ENCODE measurements around a stretch of chr2.

DNA sequence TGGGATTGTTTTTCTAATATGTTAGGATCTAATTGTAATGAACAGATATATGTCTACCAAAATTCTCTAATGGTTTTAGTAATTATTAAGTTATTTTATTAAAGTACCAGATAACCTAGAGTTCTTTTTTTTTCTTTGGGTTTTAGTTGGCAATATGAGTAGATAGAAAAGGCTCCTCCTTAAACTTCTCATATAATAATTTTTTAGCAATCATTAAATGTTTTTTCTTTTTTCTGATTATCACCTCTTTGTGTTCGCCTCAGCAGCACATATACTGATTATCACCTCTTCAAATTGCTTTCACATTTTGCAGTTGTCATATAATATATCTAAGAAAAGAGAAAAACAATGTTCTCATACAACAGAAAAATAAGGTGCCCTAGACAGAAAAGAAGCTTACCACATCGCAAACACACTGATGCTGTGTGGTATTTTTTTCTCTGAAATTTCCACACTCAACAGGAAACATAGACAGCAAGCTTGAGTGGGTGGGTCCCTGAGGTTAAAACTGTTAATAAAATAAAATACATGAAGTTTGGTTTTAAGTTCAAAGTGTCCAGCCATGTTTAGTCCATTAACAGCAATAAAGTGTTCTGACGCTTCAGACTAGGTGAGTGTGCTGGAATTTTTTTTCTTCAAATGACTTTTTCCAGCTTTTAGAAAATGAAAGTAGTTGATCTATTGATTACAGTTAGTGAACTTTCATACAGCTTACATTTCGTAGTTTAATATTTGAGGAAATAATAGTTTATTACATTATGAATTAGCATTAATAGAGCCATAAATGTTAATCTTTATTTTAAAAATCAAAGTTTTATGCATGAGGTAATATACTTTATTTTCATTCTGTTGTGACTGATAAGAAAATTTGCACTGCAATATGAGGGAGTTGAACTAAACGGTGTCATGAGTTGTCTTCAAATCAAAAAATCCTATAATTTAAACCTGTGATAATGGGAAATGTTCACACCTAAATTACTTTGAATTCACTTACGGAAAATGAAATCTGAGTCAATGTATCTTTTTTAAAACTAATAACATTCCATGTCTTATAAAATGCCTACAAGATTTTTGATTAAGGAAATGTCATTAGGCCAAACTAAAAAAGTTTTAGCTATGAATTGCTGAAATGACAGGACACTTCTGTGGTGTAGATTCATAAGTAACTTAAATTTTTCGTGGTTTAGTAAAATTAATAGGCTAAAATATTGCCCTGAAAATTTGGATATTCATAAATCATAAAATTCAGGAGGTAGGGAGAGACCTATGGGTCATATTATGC, 83.2 kb upstream of the EPB41L5 start:
- PRO-cap: no peak

GRCh38 chr2:120156170-120156507, 67.1 kb downstream of the TMEM185B start:
- PRO-cap: no peak

DNA sequence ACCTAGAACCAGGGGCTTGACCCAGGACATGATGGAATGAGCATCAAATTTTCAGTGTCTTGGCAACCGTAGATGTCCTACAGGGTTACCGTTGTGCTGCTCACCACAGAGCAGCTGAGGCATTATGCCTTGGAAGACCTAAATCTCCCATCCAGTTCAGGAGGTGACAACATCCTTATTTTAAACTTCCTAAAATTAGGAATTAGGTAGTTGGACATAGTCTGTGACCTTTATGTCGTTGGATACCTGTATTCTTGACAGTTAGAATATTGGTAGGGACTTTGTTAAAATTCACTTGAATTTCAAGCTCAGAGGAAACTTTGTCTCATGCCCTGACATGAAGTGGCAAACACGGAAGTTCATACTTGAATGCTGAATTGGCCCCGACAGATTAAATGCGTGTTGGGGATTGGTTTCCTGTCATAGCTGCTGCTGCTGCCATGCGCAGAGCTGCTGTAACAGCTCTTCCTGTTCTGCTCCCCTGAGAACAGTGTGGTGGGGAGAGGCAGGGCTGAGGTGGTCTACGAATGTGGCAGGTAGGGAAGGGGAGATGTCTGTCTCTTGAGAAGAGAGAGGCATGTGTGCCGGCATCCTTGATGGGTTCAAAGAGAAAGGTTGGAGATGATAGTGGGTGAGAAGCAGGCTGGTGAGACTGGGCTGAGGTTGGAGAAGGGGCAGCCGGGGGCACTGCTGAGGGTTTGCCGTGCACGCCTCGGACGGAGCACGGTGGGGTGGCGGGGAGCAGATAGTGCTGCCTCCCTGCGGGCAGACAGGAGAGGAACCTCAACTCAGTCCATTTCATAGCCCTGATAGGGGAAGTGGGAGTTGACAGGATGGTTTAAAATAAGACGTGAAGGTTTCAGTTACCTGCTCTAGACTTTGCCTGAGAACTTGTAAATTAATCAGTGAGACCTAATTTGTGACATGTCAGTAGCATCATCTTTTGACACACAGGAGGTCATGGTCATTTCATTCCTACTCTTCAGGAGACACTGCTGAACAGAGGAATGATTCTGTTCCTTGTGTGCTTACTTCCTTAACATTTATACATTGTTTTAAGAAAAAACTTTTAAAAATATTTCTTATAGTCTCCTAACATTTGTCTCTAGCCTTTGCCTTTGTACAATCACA, 46.2 kb downstream of the TMEM185B start:
- PRO-cap: unidirectional peak, plus-strand start at position 490 of the sequence

GRCh38 chr2:120205815-120206664, 17.2 kb downstream of the TMEM185B start:
- PRO-cap: no peak

DNA sequence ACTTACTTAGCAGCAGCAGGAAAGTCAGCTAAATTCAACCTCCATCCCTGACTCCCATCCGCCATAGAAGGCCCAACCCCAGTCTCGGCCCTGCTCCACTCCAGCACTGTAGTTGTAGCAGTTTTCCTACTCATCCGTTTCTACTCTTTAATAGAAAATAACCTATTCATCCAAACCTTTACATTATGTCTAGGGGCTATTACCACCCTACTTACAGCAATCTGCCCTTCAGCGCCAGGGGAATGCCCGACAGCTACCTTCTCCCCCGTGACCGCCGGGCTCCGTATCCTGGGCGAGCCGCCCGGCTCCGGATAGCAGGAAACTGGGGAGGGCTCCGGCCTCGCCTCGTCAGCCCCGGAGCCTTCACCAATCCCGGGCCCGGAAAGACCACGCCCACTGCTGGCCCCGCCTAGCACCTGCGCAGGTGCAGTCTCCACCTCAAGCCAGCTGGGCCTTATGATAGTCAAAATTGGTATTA, 7.0 kb downstream of the TMEM185B start:
- PRO-cap: no peak

DNA sequence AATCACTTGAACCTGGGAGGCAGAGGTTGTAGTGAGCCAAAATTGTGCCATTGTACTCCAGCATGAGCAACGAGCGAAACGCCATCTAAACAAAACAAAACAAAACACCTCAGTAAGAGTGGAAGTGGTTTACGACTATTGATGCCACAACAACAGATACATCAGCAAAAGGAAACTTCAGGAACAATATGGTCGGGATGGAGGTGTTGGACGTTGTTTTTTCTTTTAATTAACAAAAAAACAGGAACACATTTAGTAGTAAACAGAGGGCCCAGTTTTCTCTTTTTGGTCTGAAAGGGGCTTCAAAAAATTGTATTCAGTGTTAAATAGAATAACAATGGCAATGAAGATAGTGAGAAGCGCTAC, 9.8 kb upstream of the TMEM185B start:
- PRO-cap: no peak

DNA sequence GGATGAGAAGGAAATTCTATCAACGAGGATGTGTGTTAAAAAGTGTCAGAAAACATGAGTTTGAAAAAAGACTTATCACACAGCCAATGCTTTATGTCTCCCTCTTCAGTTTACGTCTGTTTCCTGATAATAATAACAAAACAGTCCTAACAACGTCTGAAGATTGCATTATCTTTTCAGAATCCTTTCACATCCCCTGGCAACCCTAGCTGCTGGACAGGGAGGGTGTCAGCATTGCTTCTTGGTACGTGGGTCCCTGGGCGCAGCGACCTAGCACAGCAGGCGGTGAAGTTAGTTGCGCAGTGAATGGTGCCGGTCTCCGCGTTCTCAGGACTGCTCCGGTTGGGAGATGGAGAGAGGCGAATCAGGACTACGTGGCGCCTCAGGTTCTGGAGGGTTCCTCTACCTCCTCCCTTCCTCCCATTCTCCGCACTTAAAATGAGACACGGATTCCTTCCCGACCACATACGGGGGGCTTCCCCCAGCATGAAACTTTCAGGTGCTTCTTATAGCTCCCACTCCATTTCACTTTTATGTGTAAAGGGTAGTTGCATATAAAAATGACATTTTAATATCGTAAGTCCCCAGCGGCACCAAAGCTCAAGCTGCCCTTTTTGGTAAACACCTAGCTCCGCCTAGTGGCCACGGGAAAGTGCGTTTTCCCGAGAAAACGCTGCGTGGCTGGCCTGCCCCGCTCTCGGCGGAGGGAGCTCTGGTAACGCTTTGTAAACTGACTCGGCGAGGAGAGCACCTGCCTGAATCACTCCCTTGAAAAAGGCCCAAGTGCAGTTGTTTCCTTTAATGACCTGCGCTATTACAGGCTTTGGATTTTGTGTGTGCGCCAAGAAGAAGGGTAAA, 33.0 kb upstream of the INHBB start:
- PRO-cap: no peak

- PRO-cap: no peak
These were observed 190.9 kb downstream of the INHBB start for GRCh38 chr2:120536926-120537179.

- PRO-cap: no peak
These were observed 183.0 kb upstream of the GLI2 start for GRCh38 chr2:120552396-120553283.

DNA sequence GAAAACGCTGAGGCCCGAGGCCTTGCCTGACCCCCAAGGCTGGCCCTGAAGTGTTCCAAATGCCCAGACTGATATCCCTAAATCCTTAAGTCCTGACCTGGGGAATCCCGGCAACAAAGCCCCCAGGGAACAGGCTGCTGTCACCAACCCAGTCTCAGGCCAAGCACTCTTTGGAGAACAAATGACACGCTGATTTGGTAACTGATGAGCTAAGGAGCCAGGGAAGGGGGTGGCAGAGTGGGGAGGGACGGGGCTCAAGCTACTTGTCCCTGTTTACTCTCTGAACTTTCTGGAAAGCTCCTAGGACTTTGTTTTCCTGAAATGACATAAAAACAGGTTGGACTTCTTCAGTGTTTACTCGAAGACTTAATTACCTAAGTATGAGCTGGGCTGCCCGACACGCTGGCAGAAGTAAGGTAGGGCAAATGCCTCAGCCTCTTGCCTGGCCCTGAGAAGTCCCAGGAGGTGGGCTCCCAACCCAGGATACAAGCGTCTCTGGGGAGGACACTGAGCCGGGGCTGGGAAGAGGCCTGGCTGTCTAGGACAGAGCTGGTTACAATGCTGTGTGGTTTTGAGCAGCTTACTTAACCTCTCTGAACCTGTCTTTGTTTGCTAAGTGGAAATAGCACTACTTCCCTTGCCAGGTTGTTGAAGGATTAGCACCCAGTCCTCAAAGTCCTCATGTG, 105.5 kb upstream of the GLI2 start:
- PRO-cap: no peak

GRCh38 chr2:120736412-120737492, 1.1 kb downstream of the GLI2 start:
- PRO-cap: unidirectional peak, minus-strand start at chr2:120736821; bidirectional peak, plus-strand start at chr2:120737234, minus-strand start at chr2:120737000

- PRO-cap: no peak
These were observed 197.0 kb downstream of the GLI2 start for GRCh38 chr2:120932578-120933081.

DNA sequence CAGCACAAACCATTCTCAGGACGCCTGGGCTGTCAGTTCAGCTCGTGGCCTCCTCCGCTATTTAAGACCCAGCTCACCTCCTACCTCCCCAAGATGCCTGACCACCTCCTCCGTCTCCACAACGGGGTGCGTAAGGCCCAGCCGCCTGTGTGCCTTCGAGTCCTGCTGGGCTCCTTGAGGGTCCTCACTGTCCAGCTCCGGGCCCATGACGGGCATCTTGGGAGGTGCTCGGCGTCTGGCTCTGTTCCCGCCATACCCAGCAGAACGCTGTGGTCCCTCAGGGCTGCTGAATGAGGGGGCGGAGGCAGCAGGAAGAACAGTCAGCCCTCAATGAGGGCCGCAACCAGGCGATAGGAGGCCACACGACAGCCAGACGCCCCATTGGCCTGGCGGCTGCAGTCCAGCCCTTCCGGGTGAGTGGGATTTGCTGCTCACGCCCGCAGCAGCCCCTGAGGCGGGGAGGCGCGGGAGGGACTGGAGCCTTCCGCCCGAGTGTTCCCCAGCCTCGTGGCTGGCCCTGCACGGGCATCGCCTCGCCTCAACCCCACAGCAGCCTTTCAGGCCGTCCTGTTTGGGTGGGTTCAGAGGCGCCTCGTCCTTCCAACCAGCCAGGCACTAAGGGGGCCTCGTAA, 266.4 kb downstream of the TFCP2L1 start:
- PRO-cap: bidirectional peak, plus-strand start at position 452 of the sequence, minus-strand start at position 292 of the sequence

GRCh38 chr2:121284111-121285055, 619 bp downstream of the TFCP2L1 start:
- PRO-cap: no peak

- PRO-cap: no peak
These were observed 86.7 kb downstream of the CLASP1 start for GRCh38 chr2:121562318-121563279.

- PRO-cap: no peak
These were observed 83.8 kb downstream of the CLASP1 start for GRCh38 chr2:121565544-121565761.

DNA sequence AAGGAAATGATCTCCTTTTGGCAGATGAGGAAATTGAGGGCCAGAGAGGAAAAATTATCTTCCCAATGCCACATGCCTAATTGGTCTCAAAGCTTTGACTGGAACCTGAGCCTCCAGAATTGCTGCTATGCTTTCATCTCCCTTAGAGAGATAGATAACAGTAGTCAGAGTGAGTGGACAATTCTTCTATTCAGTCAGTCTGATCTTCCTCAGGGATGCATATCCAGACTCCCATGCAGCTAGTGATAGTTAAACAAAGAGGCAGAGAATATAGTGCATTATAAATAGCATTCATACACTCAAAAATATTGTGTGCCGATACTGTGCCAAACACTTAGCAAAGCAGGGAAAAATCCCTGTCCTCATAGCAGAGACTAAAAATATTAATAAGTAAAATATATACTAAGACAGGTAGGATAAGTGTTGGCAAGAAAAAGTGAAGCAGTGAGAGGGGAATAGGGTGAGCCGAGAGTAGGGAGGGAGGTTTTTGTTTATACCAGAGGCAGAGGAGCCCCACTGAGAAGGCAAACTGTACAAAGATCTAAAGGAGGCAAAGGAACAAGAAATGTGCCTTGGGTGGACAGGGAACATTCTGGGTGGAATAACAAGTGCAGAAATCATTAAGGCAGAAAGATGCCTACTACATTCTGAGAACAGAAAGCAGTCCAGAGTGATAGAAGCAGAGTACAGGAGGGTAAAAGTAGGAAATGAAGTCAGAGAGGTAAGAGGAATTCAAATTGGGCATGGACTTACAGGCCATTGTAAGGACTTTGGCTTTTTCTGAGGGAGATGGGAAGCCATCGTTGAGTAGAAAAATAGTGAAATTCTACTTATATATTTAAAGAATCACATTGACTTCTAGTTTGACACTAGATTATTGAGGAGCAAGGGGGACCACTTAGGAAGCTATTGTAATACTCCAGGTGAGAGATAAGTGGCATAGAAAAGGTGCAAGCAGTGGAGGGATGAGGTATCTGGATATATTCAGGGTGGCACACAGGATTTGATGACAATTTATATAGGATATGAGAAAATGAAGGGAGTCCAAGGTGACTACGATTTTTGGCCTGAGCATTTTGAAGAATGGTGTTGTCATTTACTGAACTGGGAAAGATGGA, 4.2 kb upstream of the CLASP1 start:
- PRO-cap: no peak

DNA sequence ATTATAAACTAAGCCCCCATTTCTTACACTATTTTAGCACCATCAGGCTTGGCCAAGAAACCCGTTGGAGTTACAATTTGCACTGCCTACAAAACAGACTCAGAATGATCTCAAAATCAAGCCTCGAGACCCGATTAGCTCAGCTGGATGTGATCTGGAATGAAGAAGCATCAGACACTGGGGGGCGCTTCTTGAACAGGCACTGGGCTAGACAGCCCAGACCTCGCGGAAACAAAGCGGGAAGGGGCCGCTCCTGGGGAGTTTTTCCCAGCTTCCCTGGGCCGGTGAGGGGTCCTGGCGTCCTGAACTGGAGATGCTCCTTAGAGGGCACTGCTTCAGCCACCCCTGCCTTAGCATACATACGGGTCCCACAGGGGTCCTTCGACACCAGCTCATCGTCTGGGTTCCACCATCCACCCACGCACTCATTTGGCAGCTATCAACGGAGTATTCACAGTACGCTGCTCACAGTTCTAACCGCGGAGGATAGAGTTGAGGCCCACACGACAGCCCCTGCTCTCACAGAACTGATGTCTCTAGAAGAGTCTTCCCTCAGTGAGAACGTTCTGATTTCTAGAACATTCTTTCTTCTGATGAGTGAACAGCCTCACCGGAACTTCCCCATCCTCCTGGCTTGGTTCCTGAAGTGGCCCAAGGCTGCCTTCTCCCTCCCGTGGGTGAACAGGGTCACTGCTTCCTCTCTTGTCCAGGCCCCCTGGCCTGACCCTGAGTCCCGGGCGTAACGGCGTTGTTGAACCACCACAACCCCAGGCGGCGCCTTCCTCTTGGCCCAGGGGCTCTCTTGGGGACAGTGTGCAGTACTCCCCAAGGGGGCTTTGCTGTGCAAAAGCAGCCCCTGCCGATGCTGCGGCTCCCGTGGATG, 146.9 kb downstream of the TSN start:
- PRO-cap: no peak

- PRO-cap: no peak
These were observed 174.7 kb downstream of the TSN start for GRCh38 chr2:121930213-121930550.

DNA sequence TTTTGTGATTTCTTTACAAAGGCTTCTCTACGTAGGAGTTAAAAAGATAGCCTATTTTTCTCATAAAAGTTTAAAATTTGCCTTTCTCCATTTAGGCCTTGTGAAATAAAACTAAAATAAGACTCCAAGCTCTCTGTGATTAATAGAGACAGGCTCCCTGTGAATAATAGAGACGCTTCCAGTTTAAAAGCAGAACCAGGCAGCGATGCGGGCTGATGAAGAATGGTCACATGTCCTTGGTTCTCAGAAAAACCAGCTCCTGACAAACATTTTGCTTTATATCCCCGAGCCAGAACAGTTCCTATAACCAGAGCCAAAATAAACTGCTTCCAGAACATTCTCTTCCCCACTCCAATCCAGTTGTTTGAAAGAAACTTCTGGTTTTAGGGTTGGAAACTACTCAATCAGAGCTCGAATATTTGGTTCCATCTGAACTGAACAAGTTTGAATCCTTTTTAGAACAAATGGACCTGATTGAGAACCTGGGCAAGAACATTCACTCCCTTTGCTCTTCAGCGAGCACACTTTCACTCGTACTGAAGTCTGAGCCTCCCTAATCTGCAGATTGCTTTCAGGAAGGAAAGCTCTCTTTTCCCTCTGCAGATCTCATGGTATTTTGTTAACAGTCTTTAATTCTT, 213.7 kb downstream of the TSN start:
- PRO-cap: no peak